Parotid gland (tissue), 1 donor: Measurements from ENCODE around the genes ARHGAP11A and EMC4.

DNA sequence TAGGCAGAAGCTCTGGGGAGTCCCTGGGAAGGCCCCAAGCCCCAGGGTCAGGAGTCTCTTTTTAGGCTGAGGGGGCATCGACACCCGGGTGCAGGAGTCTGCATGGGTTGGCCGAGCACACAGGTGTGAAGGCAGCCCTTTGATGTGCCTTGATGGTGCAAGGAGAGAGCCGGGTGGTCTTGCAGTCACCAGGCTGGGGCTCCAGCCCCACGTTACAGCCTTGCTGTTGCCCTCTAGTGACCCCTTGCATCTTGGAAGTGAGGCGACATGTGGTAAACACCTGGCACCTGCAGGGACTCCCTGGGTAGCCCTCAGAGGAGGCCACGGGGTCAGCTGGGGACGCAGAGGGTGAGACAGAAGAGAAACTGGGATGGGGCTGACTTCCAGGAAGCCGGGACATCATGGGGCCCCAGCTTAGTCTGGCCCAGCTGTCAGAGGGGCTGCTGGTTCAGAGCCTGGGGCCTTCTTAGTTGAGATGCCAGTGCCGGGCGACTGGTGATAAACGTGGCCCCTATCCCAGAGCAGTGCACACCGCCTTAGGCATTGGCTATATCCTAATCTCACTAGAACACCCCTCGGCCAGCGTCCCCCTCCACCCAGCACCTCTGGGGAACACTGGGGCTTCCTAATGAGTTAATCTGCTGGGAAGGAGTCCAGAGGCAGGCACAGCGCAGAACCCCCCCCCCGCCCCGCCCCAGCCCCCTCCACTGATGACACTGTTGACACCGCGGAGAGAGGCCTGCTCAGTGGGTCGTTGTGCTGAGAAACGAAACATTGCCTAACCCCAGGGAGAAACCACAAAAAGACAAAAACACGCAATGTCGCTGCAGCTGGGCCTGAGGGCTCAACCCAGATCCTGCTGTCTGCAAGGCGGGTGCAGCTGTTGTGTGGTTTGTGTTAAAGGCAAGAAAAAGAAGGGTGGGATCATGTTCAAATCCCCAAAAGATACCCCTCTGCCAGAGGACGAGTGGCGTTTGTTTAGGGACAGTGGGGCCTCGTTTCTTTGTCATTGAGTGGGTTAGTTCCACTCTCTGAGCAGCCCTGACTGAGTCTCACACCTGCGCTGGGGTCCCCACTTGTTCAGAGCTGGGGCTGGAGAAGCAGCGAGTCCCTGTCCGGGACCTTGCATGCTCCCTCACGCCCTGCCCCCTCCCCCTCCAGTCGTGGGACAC, 60.5 kb upstream of the KLF13 start:
- PRO-cap = no peak

DNA sequence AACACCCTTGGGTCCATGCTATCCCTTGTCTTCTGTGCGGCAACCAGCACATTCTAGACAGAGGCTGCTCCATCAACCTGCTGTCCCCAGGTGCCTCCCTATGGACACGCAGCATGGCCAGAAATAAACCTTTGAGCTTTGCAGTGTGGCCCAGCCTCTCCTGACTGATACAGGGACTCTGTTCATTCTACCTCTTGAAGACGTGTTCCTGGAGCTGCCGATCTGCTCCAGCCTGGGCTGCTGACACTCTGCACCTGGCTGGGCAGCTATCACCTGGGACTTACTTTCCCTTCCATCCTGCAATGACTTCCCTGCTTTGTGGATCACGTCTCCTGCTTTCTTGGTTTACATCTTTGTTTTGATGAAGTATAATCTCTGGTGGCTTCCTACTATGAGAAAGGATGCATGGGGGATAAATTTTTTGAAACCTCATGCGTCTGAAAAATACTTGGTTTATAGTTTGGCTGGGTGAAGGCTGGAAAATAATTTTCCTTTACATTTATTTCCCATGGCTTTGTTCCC, 4.0 kb upstream of the KLF13 start:
- PRO-cap = no peak

- PRO-cap = unidirectional peak, plus-strand start at chr15:31325898; bidirectional peak, plus-strand start at chr15:31326877, minus-strand start at chr15:31326475
Observed at GRCh38 chr15:31325464-31326547, 829 bp upstream of the KLF13 start.

- PRO-cap = no peak
Observed at GRCh38 chr15:31340870-31342358, 14.8 kb downstream of the KLF13 start.

- PRO-cap = no peak
Observed at GRCh38 chr15:31352111-31352704, 25.6 kb downstream of the KLF13 start.

- PRO-cap = no peak
Observed at GRCh38 chr15:31354690-31355553, 28.3 kb downstream of the KLF13 start.

GRCh38 chr15:31356841-31358176, 30.7 kb downstream of the KLF13 start:
- PRO-cap = no peak

DNA sequence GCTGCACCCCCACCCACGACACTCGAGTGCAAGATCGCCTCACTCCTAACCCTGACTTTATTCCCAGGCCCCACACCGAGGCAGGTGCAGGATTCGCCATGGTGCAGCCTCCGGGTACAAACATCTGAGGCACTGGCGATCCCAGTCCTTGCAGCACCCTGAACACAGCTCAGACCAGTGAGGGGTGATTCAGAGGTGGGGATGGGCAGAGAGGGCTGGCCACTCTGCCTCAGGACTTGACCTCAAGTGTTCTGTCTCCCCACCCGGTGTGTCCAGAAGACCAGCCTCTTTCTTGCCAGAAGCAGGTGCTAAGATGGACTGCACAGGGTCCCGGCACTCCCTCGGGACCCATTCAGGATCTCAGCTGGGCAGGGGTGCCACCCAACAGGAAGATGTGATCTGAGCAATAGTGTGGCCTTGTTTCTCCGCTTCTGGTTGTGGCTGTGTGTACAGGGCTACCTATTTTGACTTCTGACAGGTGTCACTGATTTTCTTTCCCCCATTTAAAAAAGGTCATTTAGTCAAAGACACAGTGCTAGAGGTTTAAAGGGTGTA, 49.3 kb downstream of the KLF13 start:
- PRO-cap = no peak

GRCh38 chr15:31378662-31379549, 52.3 kb downstream of the KLF13 start:
- PRO-cap = no peak

- PRO-cap = no peak
Observed at GRCh38 chr15:31458900-31459533, 132.4 kb downstream of the KLF13 start.

DNA sequence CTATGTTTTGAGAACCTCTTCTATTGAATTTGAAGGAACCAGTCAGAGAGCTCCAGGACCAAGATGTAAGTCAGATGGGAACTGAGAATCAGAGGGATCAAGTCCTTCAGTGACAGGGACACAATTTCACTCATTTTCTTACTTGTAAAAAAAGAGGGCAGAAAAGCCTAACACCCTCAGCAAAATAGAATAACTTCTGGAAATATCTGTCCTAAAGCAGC, 175.5 kb downstream of the KLF13 start:
- PRO-cap = no peak

GRCh38 chr15:31554093-31554707, 227.6 kb downstream of the KLF13 start:
- PRO-cap = no peak

DNA sequence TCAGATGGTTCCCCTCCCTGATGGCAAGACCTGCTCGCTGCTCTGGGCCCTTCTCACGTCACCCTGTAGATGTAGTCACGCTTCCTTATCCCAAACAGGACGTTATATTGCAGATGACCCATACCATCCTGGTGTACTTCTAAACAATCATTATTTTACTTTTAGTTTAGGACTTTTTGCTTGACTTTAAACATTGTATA, 715 bp upstream of the OTUD7A start:
- PRO-cap = no peak

DNA sequence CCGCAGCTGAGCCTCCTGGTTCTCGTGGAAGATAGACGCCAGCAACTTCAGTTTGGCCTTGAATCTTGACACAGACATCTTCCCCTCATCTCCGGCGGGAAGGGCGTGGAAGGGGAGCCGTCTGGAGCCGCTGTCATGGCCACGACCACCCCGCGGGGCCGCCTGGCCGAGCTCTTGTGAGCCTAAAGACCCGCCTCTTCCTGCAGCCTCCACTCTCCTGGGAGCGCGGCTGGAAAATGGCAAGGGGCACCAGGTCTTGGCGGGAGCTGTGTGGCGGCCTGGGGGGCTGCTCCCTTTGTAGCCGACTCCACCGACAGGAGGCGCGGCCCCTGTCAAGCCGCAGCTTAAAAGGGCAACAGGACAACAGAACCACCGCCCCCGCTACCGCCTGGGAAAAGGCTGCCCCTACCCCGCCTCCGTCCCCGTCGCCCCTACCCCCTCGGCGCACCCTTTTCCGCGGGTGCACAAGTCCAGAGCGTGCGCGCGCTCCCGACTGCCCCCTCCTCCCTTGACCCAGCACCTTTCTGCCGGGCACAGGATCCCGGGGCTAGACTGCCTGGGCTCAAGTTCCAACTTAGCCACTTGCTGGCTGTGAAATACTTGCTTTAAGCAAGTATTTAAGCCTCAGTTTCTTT, 60.4 kb downstream of the GOLGA8K start:
- PRO-cap = no peak

DNA sequence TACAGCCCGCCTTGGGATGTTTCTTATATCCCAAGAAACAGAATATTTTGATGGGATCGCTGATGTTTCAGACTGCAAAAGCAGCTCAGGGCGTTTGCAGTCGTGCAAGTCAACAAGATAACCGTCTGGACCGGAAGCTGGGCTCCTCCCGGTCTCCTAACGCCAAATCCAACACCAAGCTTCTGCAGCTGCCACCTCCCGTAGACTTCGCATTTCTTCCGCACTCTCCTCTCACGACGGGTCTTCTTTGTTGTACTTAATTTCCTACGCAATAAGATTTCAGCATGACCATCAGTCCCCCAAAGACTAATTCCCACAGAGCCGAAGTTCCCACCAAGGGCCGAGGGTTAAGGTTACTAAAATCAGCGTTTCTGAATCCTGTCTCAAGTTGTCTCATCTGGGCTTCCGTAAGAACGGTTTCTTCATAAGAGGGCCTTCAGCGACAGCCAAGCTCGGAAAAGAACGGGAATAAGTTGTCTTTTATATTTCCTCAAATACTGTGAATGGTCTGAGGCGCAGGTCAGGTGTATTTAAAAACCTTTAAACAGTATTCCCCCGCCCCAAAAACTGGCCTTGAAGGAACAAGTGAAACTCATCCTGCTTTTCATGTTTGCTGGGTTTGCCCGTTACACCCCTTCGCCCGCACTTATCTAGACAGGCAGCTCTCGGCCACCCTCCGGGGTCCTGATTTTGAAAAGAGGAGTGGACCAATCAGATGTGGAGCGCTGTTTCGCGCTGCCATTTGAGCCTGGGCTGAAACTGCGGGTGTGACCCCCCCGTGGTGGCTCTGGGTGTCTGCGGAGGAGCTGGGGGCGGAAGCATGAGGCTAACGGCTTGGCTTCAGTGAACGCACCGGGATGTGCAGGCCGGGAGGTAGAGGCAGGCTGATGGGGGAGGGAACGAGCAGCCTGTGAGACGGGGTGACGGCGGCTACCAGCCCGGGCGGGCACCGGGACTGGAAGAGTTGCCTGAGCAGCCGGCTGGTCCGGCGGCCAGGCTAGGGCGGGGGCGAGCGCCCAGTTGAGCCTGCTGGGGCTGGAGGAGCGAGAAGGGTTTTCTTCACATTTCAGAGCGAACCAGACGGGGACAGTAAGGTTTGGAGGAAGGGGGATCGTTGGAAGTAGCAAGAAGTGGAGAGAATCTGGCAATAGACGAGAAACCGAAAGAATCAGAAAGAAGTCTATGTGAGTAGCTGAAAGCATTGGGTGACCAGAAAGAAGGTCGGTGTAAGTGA, at the start of gene ARHGAP11A:
TSS of gene ARHGAP11A (plus strand) at position 770 of the 1,234 bp plus-strand sequence.
- PRO-cap = bidirectional peak, plus-strand start at position 799 of the sequence, minus-strand start at position 648 of the sequence

GRCh38 chr15:32968782-32969264, 225.7 kb downstream of the FMN1 start:
- PRO-cap = no peak

- PRO-cap = no peak
Observed at GRCh38 chr15:33994061-33994495, 25.8 kb downstream of the CHRM5 start.

GRCh38 chr15:34038218-34038888, 651 bp downstream of the AVEN start:
- PRO-cap = unidirectional peak, plus-strand start at chr15:34038704; unidirectional peak, plus-strand start at chr15:34038739

- PRO-cap = bidirectional peak, plus-strand start at chr15:34225024, minus-strand start at chr15:34224972
Observed at GRCh38 chr15:34224750-34225146, at the start of gene EMC4. Gene EMC4, plus strand, starts transcription at chr15:34225016.

DNA sequence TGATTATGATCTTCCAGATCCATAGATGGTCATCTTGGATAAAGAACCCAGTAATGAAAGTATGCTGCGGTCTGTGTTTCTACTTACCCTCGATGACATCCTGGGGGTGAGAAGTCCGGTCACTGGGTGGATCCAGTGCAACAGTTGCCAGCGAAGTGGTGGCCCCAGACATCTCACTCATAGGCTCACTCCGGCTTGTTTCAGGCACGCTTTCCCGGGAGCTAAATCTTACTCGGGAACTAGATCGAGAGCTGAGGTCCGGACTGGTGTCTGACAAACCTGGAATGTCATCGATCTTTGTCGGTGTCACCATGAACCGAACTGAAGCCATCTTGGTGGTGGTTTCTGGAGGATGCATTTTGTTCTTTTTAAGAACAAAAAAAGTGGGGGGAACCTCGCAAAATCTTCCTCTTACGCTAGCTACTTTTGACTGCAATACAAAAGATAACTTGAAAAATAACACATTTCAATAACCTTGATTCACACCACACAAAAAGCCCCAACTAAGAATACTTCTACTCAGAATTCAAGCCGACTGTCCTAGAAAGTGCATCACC, 1.2 kb downstream of the SLC12A6 start:
- PRO-cap = no peak